Vein endothelial cell (primary cell): ENCODE measurements around a stretch of chr7.

GRCh38 chr7:151104042-151105104 is 18.1 kb downstream of the AGAP3 start:
- CAGE, long polyA plus RNA, result no peak

- CAGE, long polyA plus RNA, result no peak
Measured at GRCh38 chr7:151157379-151157886, 10.1 kb downstream of the GBX1 start.

DNA sequence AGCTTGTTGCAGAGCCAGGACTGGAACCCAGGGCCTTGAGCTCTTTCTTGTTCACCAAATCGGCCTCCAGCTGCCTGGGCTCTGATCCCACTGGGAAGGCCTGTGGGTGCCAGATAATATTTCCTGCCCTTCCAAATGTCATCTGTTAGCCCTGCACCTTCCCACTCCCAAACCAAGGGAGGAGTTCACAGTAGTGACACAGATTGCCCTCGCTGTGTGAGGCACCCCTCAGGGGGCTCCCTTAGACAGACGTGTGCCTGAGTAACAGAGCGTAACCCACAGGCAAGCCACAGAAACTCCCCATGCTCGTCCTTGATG is 973 bp upstream of the ASB10 start:
- CAGE, long polyA plus RNA, result no peak

- CAGE, long polyA plus RNA, result no peak
Measured at GRCh38 chr7:151303342-151303827, 38.2 kb upstream of the NUB1 start.

DNA sequence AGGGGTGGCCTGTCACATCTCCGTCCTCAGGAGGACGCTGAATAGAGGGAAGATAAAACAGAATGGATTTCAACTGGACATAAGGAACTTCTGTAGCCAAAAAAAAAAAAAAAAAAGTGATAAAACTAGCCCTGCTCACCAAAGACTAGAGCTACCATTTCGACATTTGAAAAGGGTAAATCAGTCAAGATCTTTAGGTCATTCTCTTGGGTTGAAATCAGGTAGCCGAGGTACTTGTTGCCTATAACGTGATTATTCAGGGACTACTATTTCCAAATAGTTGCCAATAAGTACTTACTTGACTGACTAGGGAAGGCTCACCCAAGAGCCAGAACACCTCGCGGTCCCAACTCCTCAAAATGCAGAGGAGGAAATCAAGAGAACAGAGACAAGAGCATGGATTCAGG is 2.1 kb downstream of the RHEB start:
- CAGE, long polyA plus RNA, result no peak

DNA sequence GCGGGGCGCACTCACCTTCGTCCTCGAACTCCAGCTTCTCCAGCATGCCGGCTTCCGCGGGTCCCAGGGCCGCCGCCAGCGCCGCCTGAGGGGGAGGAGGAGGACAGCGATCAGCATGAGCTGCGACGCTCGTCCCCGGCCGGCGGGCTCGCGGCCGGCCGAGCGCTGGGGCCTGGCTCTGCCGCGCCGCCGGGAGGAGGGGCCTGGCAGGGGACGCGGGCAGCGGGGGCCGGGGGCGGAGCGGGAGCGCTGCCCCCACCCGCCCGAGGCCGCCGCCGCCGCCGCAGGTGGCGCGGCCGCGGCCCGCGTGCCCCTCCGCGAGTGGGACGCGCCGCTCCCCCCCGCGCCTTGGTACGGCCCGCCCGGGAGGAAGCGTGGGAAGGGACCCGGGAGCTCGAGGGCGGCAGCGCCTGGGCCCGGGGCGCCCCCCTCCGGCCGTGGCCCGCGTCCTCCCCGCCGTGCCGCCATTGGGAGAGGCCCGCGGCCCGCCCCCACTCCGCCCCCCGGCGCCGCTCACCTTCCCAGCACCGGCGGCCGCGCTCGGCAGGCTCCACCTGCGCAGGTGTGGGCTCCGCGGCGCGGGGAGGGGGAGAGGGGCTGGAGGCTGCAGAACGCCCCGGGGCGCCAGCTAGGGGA is 112.5 kb upstream of the RHEB start:
- CAGE, long polyA plus RNA, result no peak

DNA sequence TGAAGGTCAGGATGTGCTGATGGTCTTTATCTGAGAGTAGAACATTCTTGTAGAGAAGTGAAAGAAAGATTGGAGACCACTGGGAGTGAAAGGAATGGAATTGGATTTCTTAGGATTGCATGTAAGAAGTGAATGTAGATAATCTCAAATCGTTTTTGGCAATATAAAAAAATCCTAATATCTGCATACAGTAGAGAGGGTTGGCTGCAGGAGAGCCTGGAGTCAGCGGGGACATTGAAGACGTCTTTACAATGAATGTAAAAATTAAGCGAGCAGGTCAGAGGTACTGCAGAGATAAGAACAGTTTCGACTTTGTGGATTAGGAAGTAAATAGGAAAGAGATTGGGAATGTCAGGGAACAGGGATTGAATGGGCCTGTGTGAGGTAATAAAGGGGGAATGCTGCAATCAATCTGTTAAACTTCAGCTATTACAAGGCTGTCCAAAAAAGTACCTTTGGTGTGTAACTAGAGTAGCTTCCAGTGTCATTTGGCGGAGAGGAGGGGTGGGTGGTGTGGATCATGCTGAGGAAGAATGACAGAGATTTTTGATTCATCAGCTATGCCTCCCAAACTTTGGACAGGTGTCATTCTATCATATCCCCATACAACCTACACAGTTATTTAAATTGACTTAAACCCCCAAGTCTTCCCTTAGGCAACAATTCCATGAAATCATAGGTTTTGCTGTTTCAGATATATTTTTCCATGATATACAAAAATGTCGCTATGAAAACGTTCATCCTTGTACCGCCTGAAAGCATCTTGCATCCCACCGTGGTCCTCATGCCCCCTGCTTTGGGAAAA is 128.1 kb upstream of the RHEB start:
- CAGE, long polyA plus RNA, result no peak

GRCh38 chr7:151652125-151652707 is 132.5 kb upstream of the RHEB start:
- CAGE, long polyA plus RNA, result no peak

- CAGE, long polyA plus RNA, result no peak
Measured at GRCh38 chr7:151669110-151670119, 149.7 kb upstream of the RHEB start.

GRCh38 chr7:151722476-151722949 is 154.4 kb downstream of the PRKAG2 start:
- CAGE, long polyA plus RNA, result no peak

DNA sequence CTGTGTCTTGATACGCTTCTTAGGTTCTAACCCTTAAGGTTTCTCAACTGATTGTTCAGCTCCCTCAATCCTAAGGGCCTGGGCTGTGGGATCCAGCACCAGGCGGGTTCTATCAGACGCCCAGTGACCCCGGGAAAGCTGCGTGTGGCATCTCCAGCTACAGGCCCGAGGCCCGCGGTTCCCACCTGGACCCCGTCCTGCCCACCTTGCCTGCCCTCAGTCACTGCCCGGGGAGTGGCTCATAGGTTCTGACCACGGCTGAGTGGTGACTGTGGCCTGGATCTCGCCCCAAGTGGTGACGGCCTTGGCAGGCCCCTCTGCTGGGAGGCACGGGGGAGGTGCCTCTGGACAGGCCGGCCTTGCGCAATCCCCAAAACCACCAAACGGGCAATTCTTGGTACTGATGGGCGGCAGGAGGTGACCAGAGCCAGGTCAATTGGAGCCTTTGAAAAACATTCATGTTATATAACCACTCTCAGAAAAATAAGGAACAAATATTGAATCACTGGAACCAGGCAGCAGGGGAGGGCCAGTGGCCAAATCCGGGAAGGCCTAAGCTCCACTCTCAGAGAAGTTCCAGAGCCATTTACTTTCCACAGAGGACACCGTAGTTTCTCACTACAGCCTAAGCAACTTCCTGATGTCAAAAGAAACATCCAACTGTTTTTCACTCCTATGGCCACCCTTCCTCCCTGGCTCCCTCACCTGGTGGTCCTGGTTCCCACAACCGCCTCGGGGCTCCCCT is 83.4 kb downstream of the PRKAG2 start:
- CAGE, long polyA plus RNA, result no peak

- CAGE, long polyA plus RNA, result no peak
Measured at GRCh38 chr7:151813911-151815133, 62.6 kb downstream of the PRKAG2 start.

- CAGE, long polyA plus RNA, result no peak
Measured at GRCh38 chr7:151853930-151854804, 22.7 kb downstream of the PRKAG2 start.

DNA sequence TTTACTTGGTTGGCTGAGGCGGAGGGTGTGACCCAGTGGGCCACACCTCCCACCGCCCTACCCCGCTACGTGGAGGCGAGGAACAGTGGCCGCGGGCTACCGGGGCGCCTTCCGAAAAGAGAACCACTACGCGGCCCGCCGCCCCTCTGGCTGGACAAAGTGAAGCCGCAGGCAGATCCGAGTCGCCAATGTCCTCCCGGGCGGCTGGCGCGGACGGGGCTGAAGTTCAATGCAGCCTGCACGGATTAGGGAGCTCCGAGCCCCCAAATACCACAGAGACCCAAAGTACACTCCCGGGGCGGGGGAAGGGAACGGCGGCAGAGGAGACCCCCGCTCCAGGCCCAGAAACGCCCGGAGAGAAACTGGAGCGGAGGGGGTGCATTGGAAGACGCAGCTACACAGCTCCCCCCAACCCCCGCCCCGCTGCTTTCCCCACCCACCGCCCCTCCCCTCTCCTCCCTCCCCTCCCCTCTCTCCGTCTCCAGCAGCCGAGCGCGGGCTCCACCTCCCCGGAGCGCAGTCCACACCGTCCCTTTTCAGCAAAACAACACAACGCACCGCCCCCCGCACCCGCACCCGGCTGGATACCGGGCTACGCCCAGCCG is 1.2 kb downstream of the PRKAG2 start:
- CAGE, long polyA plus RNA, result no peak

- CAGE, long polyA plus RNA, result no peak
Measured at GRCh38 chr7:151894456-151894862, 17.5 kb upstream of the PRKAG2 start.

DNA sequence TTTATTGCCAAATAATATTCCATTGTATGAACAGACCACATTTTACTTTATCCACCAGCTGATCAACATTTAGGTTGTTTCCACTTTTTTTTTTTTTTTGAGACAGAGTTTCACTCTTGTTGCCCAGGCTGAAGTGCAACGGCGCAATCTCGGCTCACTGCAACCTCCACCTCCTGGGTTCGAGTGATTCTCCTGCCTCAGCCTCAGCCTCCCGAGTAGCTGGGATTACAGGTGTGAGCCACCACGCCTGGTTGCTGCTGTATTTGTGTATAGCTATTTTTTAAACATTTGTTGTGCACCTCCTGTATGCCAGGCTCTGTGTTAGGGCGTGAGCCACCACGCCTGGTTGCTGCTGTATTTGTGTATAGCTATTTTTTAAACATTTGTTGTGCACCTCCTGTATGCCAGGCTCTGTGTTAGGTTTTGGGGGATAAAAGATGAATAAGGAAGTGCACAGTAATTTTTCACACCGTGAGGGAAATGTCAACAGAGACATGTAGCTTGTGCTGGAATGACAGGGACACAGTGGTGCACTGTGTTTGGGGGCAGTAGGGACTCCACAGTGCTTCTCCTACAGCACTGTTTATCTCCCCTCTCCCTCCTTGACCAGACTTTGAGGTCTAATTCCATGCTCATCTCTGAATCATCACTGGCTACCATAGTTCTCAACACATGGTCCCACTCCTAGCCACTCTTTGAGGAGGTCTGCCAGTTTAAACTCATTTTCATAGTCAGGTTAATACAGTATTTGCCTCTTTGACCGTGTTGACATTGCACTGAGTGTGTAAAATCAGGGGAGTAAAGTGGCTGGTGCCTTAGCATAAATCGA is 89.2 kb downstream of the GALNT11 start:
- CAGE, long polyA plus RNA, result no peak

DNA sequence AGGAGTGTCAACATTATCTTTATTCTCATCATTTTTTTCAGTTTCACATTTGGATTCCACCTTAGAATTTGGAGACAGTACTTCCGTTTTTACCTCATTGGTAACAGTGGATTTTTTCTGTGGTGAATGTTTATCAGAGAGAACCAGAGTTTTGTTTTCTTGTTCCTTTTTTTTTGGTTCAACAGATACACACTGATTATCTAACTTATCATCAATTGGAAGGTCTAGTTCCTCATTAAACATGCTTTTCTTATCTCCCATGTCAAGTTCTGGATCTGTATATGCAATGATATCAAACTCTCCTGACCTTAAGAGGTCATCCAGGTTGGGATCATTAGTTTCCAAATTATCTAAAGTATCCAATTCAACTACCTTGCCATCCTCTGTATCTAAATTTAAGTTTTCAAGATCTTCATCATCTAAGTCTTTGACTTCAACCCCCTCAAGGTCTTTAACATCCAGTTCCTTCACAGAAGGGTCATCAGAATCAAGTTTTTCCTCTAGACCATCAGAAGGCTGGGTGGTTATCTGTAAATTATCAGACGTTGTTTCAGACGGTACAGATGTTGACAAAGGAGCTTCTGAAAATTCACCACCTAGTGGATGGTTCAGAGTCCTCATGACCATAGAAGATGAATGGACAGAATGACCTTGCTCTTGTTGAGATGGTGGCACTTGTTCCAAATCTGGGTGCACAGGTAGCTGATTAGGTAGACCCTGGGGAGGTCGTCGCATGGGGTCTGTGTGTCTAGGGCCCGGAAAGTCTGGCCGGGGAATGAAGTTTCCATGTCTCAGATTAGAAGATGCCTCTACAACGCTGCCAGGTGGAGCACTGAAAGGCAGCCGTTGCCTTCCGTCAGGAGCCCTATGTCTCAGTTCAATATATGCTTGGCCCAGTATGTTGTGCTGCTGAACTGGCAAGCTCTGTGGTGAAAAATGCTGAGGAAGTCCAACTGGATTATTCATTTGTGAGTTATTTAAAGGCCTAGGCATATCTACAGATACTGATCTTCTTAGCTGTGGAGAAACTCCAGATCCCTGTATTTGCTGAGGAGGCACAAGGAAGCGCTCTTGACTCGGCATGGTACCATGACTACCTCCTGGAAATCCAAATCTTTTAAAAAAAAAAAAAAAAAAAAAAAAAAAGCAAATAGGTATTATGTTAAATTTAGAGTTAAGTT is 151.8 kb downstream of the GALNT11 start:
- CAGE, long polyA plus RNA, result no peak

GRCh38 chr7:152240541-152241341 is 195.1 kb downstream of the KMT2C start:
- CAGE, long polyA plus RNA, result no peak

- CAGE, long polyA plus RNA, result no peak
Measured at GRCh38 chr7:152393911-152394849, 41.6 kb downstream of the KMT2C start.

- CAGE, long polyA plus RNA, result no peak
Measured at GRCh38 chr7:152434837-152435318, 925 bp downstream of the KMT2C start.